Left common carotid artery plus branches (tissue), 1 donor: ENCODE data around the gene SPATC1L.

GRCh38 chr21:45329558-45330838 is 42.3 kb upstream of the POFUT2 start:
- PRO-cap, result no peak

DNA sequence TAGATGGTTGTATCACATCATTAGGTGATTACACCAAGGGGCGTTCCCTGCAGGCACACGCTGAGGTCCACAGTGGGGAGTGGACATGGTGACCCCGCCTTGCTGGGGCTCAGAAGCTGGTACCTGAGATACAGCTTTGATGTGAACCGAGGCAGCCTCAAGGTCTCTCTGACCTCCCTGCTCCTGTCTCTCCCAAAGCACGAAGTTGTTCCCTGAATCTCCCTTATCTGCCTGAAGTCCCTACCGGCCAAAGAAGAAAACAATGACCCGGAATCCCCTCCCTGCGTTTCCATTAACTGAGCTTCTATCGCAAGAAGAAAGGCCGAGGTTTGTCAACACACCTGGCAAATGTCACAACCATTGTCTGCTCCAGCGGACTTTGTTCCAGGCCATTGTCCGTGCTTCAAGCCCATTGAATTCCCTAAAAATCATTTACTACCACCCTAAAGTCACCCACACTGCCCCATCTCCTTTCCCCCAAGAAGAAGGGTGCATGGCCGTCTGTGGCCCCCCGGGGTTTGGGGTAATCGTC is 48.3 kb upstream of the COL18A1 start:
- PRO-cap, result no peak

- PRO-cap, result no peak
These were observed 245 bp downstream of the COL18A1 start for GRCh38 chr21:45405327-45405492.

DNA sequence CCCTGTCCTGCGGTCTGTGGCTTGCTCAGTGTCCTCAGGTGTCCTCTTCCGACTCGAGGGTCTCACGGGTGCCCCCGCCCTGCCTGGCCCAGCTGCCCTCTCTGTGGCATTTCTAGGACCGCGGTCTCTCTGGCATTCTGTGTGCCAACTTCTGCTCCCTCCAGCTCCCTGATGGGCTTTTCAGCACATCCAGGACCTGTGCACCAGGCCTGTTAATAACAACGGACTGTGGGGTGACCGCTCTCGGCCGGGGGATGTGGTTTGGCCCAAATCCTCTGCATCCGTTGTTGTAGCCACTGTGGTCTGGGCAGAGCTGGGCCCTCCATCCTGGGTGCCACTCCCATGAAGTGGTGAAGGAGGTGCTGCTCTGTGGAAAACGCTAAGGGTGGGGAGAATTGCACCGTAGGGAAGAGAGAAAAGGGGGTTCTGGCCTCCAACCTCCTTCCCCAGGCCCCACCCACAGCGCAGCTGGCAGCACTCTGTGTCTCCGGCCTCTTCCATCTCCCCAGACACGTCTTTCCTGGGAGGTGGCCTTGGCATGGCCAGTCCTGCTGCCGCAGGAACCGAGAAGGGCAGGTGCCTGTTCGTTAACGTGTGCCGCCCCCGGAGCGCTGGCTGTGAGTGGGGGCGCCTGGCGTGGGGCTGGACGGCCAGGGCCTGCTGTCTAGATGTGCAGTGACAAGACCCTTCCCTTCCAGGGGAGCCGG is 12.6 kb downstream of the COL18A1 start:
- PRO-cap, result no peak

- PRO-cap, result no peak
These were observed 38.1 kb downstream of the SLC19A1 start for GRCh38 chr21:45504132-45504629.

- PRO-cap, result no peak
These were observed 50.1 kb upstream of the PCBP3 start for GRCh38 chr21:45593324-45593949.

DNA sequence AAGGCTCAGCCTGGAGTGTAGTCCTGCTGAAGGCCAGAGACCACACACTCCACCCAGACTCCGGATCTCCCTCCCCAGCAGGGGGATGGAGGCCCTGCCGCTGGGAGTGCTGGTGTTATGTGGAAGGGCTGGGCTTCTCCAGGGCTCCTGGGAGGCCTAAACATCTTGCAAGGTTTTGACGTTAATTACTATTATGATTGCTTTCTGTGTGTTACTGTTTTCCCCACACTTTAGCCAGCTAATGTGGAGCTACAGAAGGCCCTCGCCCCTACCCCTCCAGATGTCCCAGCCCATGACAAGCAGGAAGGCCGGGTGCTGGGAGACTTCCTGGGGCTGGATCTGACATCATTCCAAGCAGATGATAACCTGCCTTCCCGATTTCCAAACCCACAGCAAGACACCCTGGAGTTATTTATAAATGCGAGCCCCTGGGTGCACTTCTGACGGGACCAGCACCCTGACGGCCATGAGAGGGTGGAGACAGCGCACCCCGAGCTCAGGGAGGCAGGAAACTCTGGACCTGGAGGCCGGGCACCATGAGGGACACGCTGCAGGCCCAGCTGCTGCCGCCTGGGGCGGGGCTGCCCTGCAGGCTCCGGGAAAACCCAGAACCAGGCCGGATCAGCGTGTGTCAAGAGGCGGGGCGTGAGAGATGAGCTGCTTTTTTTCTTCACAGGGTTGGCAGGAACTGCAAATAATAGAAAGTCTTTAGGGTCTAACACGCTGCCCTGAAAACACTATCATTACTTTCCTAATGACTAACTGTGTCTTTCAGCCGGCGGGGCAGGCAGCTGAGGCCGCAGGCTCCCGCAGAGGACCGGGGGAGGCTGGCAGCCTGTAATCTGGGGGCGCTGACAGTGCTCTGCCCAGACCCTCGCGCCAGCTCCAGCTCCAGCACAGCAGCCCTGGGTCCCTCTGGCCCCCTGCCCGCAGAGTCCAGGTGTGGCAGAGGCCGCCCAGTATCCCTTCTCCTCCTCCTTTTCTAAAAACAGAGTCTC is 2.6 kb upstream of the PCBP3 start:
- PRO-cap, result no peak

- PRO-cap, result no peak
These were observed 23.3 kb downstream of the COL6A1 start for GRCh38 chr21:46004958-46005161.

- PRO-cap, result no peak
These were observed 47.5 kb downstream of the COL6A1 start for GRCh38 chr21:46028987-46029644.

DNA sequence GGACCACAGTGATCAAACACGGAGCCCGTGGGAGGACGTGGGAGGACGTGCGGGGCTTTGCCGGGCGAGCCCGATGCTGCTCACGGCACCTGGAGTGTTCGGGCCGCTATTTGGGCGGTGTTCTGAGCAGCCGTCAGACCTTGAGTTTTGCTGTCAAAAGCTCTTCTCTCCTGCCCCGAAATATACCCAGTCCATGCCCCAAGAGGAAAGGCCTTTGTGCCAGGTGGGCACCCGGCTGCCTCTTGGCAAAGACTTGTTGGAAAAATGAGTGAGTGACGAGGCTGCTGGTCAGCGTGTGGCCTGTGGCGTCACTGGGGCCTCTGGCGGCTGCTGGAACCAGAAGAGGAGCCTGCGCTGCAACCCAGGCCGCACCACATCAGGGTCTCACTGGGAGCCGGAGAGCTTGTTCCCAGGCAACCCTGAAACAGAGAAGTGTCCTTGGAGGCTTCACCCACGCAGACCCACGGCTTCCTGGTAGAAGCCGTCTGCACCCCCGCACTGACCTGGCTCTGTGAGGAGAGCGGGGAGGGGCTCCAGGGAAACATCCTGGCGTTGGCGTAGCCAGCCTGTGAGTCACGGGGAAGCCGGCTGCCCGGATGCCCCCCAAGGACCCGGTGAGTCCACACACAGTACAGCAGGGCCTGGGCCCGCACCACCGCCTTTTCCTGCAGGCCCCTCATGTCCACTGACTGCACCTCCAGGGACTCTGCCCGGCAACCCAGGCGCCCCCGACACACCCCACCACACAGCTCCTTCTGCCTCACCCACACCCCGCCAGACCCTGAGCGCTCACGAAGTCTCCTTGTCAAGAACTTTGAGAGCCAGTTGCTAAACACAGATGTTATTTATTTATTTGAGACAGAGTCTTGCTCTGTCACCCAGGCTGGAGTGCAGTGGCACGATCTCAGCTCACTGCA is 57.3 kb downstream of the COL6A1 start:
- PRO-cap, result no peak

DNA sequence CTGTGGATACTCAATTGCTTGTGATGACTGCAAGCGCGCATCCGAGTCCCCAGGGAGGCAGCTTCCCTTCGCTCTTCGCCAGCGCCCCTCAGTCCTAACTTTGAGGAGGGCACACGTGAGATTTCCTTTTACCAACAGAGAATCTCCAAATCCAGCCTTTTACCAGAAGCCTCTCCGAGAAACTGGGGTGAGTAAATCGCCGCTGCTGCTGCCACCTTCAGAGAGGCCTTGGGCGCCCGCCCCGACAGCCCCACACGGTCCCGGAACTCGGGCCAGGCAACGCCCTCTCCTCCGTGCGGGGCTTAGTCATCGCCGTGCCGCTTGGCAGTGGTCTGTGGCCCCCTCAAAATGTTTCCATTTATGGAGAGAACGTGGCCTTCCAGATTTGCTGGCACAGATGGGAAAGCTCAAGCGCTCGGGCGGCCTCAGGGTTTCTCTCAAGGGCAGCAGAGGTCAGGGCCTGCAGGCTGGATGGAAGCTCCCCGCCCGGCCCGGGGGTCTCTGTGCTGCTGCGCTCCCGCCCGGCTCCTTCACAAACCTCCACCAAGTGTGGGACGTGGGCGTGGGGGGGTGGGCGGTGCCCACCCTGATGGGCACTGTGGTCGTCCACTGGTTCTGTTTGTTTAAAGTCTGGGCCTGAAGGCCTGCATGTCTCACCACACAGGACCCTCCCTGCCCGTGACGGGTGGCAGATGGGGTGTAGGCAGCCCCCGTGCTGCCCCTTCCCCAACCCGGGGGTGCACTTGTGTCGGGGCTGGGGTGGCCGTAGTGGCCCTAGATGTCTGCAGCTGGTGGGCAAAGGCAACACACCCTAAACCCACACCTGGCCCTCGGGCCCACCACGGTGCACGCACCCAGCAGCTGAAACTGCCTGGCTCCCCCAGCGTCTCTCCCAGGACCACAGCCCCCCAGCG is 41.2 kb upstream of the COL6A2 start:
- PRO-cap, result bidirectional peak, plus-strand start at position 440 of the sequence, minus-strand start at position 184 of the sequence

- PRO-cap, result no peak
These were observed 17.2 kb downstream of the COL6A2 start for GRCh38 chr21:46115087-46115501.

- PRO-cap, result no peak
These were observed 3.0 kb downstream of the FTCD start for GRCh38 chr21:46152340-46152836.

GRCh38 chr21:46183641-46184585 is at the start of gene SPATC1L:
Gene SPATC1L (minus strand): TSS chr21:46184459.
- PRO-cap, result no peak

GRCh38 chr21:46187315-46187903 is 3.1 kb upstream of the SPATC1L start:
- PRO-cap, result no peak

DNA sequence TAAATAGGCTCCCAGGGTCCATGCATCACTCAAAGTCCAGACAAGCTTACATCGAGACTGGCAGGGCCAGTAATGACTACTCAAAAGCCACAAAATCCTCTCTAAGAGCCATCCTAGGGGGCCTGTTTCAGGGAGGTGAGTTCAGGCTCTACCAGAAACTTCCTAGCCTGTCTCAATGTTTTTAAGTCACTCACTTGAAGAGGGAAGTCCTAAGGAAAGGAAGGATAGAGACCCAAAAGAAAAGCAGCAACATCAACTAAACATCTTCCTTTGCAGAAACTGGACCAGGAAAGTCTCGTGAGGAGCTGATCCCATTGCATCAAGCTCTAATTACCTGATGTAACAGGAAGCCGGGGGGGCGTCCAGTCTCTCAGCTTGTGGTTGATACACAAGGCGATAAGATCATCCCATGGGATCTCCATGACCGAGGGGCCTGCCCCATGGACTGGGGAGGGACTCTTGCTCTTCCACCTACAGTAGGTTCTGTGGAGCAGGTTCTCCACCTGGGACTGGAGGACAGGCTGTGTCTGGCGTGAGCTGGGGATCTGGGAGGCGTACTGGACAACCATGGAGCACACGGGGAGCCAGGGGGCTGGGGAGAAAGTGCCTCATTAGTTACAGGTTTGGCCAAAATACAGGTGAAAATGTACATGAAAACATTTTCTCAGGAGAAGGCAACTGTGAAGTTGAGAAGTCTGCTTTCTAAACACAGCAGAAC is 14.7 kb upstream of the LSS start:
- PRO-cap, result no peak

DNA sequence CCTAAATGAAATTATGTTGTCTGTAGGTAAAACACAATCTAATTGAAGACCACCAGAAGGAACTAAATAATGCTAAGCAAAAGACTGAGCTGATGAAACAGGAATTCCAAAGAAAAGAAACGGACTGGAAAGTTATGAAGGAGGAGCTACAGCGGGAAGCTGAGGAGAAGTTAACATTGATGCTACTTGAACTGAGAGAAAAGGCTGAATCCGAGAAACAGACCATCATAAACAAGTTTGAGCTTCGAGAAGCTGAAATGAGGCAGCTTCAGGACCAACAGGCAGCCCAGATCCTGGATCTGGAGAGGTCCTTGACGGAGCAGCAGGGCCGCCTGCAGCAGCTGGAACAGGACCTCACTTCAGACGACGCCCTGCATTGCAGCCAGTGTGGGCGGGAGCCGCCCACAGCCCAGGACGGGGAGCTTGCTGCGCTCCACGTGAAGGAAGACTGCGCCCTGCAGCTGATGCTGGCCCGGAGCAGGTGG is 39.5 kb downstream of the PCNT start:
- PRO-cap, result no peak

DNA sequence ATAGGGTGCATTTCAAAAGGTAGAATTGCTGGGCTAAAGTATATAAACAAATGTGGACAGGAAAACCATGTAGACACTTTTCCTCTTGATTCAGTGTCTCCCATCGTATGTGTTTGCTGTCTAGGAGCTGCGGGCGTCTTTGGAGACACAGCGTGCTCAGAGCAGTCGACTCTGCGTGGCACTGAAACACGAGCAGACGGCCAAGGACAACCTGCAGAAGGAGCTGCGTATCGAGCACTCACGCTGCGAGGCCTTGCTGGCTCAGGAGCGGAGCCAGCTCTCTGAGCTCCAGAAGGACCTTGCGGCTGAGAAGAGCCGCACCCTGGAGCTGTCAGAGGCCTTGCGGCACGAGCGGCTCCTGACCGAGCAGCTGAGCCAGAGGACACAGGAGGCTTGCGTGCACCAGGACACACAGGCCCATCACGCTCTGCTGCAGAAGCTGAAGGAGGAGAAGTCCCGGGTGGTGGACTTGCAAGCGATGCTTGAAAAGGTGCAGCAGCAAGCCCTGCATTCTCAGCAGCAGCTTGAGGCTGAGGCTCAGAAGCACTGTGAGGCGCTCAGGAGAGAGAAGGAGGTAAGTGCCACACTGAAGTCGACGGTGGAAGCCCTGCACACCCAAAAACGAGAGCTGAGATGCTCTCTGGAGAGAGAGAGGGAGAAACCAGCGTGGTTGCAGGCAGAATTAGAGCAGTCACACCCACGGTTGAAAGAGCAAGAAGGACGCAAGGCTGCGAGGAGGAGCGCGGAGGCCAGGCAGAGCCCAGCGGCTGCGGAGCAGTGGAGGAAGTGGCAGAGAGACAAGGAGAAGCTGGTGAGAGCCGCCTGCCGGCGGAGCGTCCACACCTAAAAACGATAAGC is 27.1 kb upstream of the DIP2A start:
- PRO-cap, result no peak

DNA sequence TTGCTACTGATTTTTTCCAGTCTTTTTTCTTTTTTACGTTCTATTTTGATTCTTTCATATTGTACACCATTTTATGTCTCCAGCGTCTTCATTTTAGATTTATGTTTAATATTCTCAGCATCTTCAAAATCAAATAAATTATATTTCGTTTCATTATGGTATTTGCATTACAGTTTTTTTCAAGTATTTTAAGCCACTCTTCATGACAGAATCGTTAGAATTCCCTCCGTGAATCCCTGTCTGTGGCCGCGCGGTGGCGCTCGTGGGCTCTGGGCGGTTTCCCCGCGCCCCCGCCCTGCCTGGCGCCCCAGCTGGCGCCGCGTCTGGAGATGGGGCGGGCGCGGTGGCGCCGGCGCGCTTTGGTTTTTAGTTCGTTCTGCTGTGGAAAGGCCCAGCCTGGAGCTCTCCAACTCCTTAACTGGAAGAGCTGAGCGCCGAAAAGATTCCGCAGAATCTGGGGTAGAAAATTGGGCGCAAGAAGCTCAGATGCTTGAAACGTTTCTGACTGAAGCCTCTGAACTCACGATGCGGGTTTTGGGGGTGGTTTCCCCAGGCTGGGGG is 25.7 kb downstream of the PRMT2 start:
- PRO-cap, result no peak